Transverse colon (tissue), 4 donors: ENCODE measurements around the genes KLHL3 and FAM13B.

DNA sequence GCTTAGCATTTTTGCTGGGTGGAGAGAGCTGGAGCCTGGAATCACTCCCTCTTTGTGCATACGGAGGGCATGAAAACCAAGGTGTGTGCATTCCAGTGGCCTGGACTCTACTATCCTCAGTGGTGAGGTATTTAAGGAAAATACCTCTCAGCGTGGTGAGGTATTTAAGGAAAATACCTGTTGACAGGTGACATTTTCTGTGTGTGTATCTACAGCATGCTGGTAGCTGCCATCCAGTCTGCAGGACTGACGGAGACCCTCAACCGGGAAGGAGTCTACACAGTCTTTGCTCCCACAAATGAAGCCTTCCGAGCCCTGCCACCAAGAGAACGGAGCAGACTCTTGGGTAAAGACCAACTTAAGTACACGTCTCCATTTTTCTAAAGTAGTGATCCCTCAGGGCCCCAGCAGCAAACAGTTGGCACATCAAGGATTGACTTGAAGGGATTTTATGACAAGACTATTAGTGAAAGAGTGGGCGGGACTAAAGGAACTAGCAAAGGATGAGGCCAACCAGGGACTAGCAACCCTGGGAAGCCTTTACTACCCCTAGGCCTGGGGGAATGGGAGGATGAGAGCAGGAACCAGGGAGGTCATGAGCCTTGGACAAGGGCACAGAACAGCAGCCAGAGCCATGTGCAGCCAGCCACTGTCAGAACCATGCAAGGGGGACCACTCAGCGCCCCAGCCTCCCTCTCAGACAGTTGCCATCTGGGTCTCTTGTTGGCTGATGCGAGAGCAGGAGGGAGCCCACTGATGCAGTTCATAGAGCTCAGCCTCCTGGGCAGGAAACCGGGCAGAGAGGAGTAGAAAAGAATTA is 27.9 kb downstream of the TGFBI start:
- PRO-cap: no peak
- RAMPAGE, long total RNA, 4 experiments: start-site peak on the plus strand in 1 of 4 experiments, centred at position 334 of the sequence, 14 reads per replicate

GRCh38 chr5:137735221-137736458 is at the start of gene KLHL3:
KLHL3 (minus strand) TSS chr5:137736089.
- PRO-cap: bidirectional peak, plus-strand start at chr5:137735404, minus-strand start at chr5:137735160; unidirectional peak, minus-strand start at chr5:137735810; unidirectional peak, minus-strand start at chr5:137735988
- RAMPAGE, long total RNA, 4 experiments: start-site peak on the minus strand in 2 of 4 experiments, at chr5:137735867-137736160 at its widest, 15 to 22 reads per replicate

- PRO-cap: bidirectional peak, plus-strand start at chr5:138032827, minus-strand start at chr5:138032859; bidirectional peak, plus-strand start at chr5:138033175, minus-strand start at chr5:138033090
- RAMPAGE, long total RNA, 4 experiments: start-site peak on the minus strand in 3 of 4 experiments, at chr5:138033018-138033109 at its widest, 40 to 60 reads per replicate
Measured at GRCh38 chr5:138032622-138033300, at the start of gene FAM13B. FAM13B (minus strand) TSS chr5:138033079.

DNA sequence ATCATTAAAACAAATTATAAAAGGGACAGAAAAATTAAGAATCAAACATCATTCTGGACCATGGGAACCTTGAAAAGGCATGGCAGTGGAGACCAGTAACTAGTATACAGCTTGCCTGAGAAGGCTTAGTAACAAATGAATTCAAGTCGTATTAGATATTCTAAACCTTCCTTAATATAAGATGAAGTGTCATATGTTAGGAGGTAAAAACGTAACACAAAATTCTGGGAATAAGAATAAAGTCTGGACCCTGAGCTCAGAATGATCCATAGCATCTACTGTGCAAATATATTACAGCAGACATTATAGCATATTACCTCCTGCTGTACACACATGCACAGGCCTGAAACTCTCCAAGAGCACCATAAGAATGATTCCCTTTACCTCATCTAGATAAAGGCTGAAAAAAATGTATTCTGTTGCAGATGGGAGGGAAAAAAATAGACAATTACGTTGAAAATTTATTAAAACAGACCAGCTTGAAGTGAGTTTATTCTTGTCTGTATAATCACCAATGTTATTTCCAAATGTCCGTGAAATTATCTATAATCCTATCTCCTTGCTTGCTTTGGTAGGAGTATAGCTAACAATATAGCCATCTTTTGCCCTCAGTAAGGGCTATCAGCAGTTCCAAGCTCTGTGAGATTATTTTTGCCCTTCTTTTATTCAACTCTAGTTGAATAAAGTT is 8.9 kb downstream of the KIF20A start:
- PRO-cap: no peak
- RAMPAGE, long total RNA, 4 experiments: no peak in any of the 4 experiments

- PRO-cap: bidirectional peak, plus-strand start at chr5:138353526, minus-strand start at chr5:138353431
- RAMPAGE, long total RNA, 4 experiments: no peak in any of the 4 experiments
Measured at GRCh38 chr5:138353375-138353961, 983 bp downstream of the KDM3B start.

DNA sequence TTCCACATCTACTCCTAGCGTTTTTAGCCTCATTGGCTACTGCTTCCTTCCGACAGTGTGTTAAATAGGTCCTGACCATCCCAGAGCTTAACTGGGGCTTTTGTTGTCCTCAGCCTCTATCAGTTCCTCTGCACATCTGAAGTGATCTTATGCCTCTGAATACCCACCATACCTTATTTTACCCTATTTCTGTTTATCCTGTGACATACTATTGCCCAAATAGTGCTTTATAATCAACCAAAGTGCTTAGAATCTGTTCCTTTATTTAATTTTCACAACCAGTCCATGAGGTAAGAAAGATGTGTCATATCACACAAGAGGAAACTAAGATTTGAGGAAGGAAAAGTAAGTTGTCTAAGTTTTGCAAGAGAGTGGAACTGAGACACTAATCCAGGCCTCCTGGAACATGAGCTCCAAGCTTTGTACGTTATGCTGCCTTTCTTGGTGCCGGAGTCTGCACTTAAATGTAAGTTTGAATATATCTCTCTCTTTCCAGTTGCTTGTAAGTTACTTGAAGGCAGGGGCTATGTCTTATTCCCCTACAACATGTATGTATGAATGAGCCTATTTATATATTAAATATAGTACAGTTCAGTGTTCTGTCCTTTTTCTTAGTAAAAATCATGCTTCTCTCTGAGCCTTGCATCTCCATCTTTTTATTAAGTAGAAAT is 17.2 kb downstream of the KDM3B start:
- PRO-cap: unidirectional peak, plus-strand start at position 357 of the sequence
- RAMPAGE, long total RNA, 4 experiments: no peak in any of the 4 experiments

DNA sequence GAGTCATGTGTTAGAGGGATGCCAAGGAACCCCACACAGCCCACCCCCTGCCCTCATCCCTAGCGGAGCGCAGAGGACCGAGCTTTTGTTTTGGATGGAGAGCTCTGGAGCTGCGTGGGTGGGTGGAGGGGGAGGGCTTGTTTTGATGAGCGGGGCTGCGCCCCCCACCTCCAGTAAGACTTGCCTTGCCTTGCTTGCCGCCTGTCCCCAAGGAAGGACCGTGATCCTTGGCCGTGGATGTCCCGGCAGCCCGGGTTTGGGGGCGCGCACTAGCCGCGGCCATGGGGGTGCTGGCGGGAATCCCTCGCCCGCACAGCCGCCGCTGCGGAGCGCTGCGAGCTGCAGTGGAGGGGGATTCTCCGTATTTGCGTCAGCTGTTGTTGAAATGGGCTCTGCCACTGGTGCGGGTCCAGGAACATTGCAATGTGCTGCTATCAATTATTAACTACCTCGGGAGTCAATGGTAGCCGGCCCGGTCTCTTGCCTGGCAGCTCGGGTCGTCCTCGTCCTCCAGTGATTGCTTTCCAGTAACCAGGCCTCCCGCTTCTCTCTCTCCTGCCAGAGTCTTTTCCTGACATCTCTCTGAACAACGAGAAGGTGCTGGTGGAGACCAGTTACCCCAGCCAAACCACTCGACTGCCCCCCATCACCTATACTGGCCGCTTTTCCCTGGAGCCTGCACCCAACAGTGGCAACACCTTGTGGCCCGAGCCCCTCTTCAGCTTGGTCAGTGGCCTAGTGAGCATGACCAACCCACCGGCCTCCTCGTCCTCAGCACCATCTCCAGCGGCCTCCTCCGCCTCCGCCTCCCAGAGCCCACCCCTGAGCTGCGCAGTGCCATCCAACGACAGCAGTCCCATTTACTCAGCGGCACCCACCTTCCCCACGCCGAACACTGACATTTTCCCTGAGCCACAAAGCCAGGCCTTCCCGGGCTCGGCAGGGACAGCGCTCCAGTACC is 1.2 kb downstream of the EGR1 start:
- PRO-cap: bidirectional peak, plus-strand start at position 227 of the sequence, minus-strand start outside the sequence; unidirectional peak, plus-strand start at position 275 of the sequence; bidirectional peak, plus-strand start at position 592 of the sequence, minus-strand start at position 358 of the sequence; bidirectional peak, plus-strand start outside the sequence, minus-strand start at position 894 of the sequence
- RAMPAGE, long total RNA, 4 experiments: no peak in any of the 4 experiments

- PRO-cap: no peak
- RAMPAGE, long total RNA, 4 experiments: no peak in any of the 4 experiments
Measured at GRCh38 chr5:138508354-138509025, 34.5 kb downstream of the ETF1 start.

- PRO-cap: unidirectional peak, plus-strand start at chr5:138635579
- RAMPAGE, long total RNA, 4 experiments: no peak in any of the 4 experiments
Measured at GRCh38 chr5:138635246-138635793, 60.1 kb upstream of the HSPA9 start.

DNA sequence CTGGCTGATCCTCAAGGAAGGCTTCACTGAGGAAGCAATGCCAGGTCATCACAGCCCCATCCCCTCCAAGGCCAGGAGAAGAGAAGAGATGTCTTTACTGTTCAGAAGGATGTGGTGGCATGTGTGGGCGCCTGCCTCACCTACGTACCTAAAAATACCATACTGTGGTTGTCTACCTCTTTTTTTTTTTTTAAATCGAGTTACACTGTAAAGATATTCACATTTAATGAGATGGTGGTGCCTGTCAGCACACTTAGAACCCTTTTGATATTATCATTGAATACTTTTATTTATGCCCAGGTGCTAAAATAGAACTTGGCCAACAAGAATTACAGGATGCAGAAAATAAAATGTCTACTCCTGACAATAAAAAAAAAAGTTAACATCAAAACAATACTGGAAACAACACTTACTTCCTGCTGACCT is 26.3 kb upstream of the CTNNA1 start:
- PRO-cap: no peak
- RAMPAGE, long total RNA, 4 experiments: no peak in any of the 4 experiments

GRCh38 chr5:138752336-138752672 is 921 bp upstream of the CTNNA1 start:
- PRO-cap: no peak
- RAMPAGE, long total RNA, 4 experiments: no peak in any of the 4 experiments

DNA sequence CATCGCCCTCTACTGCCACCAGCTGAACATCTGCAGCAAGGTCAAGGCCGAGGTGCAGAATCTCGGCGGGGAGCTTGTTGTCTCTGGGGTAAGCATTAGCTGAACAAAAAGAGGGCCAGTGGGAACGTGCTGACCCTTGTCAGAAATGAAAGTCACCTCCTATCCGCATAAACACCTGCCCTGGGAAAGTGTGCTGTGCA is 57.4 kb upstream of the LRRTM2 start:
- PRO-cap: no peak
- RAMPAGE, long total RNA, 4 experiments: no peak in any of the 4 experiments

GRCh38 chr5:138953229-138953930 is 78.2 kb upstream of the LRRTM2 start:
- PRO-cap: no peak
- RAMPAGE, long total RNA, 4 experiments: no peak in any of the 4 experiments

- PRO-cap: no peak
- RAMPAGE, long total RNA, 4 experiments: no peak in any of the 4 experiments
Measured at GRCh38 chr5:138975193-138975531, 100.0 kb upstream of the LRRTM2 start.

DNA sequence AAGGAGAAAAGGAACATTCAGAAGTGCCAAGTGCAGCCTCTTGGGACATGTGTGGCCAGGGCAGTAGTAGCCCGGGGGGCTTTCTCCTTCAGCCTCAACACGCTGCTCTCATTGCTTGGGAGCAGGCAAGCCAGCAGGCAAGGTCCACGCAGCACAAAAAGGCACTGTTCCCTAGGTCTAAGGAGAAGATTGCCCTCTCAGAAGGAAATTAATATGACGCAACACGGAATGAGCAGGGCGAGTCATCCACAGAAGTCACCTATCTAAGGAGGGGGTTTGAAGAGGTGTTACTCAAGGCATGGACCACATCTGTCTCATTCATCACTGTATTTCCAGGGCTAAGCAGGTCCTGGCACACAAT is 16.1 kb downstream of the SIL1 start:
- PRO-cap: unidirectional peak, minus-strand start at position 163 of the sequence
- RAMPAGE, long total RNA, 4 experiments: no peak in any of the 4 experiments

DNA sequence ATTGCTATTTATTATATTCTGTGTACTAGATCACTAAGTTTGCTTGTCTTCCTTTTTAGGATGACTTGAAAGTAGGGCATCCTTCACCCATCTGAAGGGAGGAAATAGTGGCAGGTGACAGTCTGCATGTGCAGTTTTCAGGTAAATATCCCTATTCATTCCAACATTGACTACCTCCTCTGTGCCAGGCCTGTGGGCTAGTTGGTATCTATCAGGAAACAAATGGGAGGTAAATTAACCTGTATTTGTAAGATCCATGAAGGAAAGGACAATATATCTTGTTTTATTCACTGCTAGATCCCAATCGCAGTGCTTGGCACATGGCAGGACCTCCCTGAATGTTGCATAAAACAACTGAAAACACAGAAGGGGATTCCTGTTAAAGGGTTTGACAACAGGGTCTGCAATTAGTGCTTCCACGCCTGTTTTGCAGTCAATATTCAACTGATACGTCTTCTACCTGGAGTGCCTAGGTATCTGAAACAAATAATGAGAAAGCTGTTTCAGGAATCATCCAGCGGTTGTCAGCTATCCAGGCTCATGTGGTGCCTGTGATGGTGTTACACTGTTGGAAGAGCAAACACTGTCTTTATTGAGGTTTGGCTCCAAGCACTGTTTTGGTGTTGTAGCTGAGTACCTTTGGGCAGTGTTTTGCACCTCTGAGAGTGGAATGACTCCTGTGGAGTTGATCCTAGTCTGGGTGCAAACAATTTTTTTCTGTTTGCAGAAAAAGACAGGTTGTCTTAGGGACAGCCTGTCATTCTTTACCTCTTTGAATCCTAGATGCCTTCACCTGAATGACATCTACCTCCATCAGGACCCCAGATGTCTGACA is 15.1 kb upstream of the MATR3 start:
- PRO-cap: no peak
- RAMPAGE, long total RNA, 4 experiments: no peak in any of the 4 experiments

- PRO-cap: no peak
- RAMPAGE, long total RNA, 4 experiments: no peak in any of the 4 experiments
Measured at GRCh38 chr5:139282491-139282920, 11.0 kb upstream of the MATR3 start.

- PRO-cap: no peak
- RAMPAGE, long total RNA, 4 experiments: start-site peak on the plus strand in 2 of 4 experiments, at chr5:139299095-139299614 at its widest, 22 to 27 reads per replicate
Measured at GRCh38 chr5:139298786-139299955, 5.6 kb downstream of the MATR3 start.

DNA sequence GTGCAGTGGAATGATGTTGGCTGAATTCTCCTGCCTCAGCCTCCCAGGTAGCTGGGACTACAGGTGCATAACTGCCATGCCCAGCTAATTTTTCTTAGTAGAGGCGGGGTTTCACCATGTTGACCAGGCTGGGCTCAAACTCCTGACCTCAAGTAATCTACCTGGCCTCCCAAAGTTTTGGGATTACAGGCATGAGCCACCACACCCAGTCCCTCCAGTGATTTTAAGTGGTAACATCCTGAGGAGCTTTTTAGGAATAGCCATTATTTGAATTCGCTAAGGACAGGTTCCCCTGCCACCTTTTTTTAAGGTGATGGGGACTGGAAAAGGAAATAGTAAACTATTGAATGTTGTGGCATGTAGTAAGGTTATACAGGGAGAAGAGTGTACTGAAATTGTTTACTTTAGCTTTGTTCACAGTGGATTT is 9.7 kb upstream of the PAIP2 start:
- PRO-cap: no peak
- RAMPAGE, long total RNA, 4 experiments: no peak in any of the 4 experiments

GRCh38 chr5:139379599-139380053 is 3.5 kb downstream of the SLC23A1 start:
- PRO-cap: no peak
- RAMPAGE, long total RNA, 4 experiments: no peak in any of the 4 experiments